PFSK-1 (cell line): ENCODE measurements around a stretch of chr18.

DNA sequence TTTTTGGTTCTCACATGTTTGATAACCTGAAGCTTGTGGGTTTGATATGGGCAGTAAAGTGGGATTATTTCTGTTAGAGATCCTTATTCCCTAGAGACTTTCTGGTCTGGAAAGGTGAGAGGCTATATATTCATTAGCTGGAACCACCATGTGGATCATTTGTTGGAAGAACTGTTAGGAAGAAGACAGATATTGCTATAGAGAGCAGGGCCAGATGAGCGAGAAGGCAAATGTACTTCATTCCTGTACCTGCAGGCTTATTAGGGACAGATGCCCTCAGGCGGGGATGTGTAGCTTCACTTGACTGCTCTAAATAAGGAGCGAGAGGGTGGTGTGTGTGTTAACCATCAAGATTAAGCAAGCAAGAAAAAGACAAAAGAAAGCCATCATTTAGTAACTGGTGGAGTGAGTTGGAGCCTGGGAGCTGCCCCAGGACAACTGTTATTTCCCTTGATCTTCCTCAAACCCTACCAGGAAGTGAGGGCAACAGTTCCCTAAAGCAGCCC is 36.4 kb downstream of the NEDD4L start:
- RRBS = no CpG with 5 or more reads among the region's 3 CpGs

GRCh38 chr18:58174570-58174908 is 130.5 kb downstream of the NEDD4L start:
- RRBS = no CpG with 5 or more reads among the region's 4 CpGs

GRCh38 chr18:58234896-58235502 is 191.0 kb downstream of the NEDD4L start:
- RRBS = no CpG with 5 or more reads among the region's 13 CpGs

DNA sequence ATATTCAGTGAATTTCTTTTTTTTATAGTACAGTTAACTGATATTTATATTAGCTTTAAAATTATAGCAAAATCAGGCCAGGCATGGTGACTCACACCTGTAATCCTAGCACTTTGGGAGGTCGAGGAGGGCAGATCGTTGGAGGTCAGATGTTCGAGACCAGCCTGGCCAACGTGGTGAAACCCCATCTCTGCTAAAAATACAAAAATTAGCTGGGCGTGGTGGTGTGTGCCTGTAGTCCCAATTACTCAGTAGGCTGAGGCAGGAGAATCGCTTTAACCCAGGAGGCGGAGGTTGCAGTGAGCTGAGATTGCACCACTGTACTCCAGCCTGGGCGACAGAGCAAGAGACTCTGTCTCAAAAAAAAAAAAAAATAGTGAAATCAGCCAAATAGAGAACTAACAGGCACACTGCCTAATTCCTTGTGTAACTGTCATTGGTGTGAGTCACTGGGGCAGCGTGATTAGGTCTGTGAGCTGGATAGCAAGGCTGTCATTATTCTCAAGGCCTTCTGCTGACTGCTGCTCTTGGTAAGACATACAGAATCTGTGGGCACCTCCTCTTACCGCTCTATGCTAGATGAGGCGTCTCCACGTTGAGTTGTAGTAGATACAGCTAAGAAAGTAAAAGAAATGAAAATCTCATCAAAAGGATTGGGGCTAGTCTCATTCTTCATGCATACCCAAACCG is 270.2 kb downstream of the NEDD4L start:
- RRBS = no CpG with 5 or more reads among the region's 13 CpGs

DNA sequence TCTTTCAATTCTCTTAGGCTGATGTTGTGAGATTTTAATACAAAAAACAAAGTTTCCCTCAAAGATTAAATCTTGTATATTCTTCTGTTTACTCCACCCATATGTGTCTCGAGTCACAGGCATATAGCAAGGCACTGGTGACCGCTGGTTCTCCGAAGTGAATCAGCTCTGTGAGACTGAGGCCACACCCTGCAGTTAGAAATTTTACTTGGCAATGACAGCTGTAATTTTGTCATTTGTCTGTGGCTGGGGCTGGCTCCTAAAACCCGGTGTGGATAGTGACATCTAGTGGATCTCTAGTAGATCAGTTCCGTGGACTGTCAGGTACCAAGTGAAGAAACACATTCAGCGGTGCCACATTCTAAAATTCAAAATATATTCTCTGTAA is 277.9 kb downstream of the NEDD4L start:
- RRBS = no CpG with 5 or more reads among the region's 6 CpGs

GRCh38 chr18:58407689-58408008 is 221.2 kb downstream of the ALPK2 start:
- RRBS = no CpG with 5 or more reads among the region's 2 CpGs

- RRBS = no CpG with 5 or more reads among the region's 6 CpGs
Measured at GRCh38 chr18:58540638-58541225, 88.2 kb downstream of the ALPK2 start.

DNA sequence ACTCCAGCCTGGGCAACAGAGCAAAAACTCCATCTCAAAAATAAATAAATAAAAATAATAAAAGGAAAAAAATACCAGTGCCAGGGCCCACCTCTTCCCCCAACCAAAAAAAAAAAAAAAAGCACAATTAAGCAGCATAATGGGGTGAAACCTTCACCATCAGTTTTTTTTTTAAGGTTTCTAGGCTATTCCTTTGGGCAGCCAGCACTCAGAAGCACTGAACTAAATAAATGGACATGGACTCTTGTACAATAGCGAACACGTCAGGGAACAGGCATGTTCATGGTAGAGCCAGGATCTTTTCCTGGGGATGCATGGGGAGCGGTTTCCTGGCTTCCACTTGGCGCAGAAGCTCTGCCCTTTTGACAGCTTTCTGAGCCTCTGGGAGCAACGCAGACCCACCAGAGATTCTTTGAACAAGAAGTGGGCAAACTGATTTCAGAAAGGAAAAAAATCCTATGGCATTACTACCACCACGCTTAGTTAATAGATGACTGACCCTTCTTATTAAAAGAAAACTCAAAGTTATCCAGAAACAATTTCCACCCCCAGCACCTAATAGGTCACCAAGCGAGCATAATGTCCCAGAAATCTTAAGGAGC is 34.9 kb downstream of the ALPK2 start:
- RRBS = no CpG with 5 or more reads among the region's 7 CpGs

- RRBS = no CpG with 5 or more reads among the region's 8 CpGs
Measured at GRCh38 chr18:58687780-58688329, 16.6 kb downstream of the MALT1 start.

- RRBS = no CpG with 5 or more reads among the region's 13 CpGs
Measured at GRCh38 chr18:58862770-58863242, 1.9 kb upstream of the ZNF532 start.

GRCh38 chr18:58865042-58865529 is 409 bp downstream of the ZNF532 start:
- RRBS = no CpG with 5 or more reads among the region's 3 CpGs

GRCh38 chr18:59042062-59042813 is 97.4 kb upstream of the SEC11C start:
- RRBS = no CpG with 5 or more reads among the region's 9 CpGs

GRCh38 chr18:59324153-59324680 is 5.8 kb upstream of the CPLX4 start:
- RRBS = 87% methylated on average over 3 of the region's 7 CpGs

DNA sequence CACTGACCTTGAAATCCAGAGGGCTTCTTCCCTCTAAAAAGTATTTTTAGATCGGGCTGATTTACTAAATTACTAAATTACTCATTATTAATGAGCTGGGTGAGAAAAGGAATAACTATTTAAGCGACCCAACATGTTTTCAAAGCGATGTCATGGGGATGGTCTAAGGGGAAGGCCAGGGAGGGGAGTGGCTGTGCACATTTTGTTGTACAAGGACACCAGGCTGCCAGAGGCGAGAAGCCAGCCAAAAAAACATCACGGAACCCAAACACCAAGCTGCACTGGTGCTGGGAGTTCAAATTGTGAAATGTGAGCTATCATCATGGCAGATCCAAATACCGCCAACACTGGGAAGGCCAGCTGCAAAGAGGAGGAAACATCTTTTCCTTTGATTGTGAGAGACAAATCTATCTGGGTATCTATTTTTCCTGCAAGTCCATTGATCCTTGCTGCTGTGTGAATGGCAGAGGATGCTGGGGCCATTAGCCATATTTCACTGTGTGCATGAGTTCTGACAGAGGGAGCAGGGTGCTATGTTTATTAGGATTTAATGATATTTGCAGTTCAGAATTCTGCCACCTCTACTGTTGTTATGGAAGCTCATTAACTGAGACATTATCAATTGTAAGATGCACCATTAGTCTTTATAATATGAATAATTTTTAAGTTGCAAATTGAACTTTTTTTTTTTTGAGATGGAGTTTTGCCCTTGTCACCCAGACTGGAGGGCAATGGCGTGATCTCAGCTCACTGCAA is 150.9 kb upstream of the LMAN1 start:
- RRBS = no CpG with 5 or more reads among the region's 7 CpGs

DNA sequence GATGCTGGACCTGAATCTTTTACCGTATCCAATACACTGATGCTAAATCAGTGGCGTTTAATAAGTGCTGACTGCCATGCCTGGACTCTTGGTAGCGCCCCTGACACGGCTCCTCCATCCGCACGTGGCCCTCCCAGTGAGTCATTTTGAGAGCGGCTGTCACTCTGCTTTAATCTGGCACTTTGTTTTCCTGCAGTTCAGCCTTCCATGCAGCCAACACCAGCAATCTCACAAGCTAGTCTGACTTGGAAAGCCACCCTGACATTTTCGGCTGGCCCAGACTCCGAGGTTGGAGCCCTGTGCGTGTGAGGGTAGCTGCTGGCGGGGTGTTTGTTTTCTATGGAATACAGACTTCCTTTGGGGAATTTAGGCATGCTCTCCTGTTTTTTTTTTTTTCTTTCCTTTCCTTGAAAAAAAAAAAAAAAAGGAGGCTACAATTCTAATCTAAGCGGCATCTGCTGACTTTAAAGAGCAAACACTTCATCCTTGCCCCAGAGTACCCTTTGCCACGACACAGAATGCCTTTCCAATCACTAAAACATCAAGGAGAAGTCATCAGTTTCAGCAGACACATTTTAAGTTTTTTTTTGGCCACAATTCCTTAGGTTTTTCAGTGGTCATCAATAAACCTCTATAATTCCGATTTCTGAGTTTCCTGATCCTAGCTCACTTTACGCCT is 155.3 kb upstream of the LMAN1 start:
- RRBS = no CpG with 5 or more reads among the region's 15 CpGs

DNA sequence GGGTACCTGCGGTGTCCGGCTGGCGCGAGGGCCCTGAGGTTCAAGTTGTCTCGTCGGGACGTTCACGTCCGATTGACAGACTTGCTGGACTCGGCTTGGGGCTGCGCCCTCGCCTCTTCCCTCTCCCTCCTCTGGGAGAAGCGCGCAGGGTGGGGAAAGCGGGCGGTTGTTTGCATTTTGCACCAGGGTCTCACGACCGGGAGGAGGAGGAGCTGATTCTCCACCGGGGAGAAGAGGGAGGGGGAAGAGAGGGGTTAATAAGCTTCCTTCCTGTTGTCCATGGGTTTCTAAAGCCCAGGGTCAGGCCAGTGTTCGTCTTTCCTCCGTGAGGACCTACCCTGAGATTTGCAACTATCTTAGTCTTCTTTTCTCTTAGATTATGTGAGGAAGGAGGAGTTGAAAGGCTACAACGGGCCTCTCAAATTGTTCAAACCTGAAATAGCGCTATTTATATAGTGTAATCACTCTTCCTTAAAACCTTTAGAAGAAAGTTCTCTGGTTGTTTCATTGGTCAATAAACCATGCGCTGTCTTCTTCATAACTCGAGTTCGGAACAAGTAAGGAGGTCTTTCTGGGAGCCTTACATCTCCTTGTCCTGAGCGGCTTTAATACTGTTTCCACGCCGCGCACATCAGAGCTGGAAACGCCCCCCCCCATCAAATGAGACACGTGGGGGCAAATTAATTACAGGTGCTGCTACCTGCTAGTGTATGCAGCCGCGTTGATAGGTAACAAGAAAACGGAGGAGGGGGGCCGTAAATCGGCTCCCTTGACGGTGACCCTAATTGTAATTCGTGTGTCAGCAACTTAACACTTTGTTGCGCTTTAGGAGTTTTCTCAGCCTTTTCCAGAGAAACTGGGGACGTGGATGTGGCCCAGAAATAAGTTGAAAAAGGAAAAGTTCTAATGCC is 603 bp upstream of the CCBE1 start:
- RRBS = 41% methylated on average over 2 of the region's 41 CpGs

DNA sequence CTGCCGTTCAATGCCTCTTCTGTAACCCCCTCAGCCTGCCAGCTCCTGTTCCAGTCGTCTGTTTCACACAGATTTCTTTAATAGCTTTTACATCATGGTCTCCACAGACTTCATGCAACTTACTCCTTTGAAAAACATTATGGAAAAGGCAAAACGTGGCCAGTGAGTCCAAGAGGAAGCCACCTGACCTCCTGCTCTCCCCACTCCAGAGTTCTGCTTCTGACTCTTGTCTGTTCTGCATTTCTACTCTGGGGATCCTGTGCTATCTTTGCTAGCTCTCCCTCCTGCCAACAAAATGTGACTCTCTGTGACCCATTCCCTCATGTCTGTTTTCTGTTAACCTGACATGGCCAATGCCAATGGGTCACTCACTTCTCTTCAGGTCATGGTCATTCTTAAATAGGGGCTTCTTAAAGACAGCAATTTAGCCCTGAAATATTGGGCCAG is 210.2 kb downstream of the CDH20 start:
- RRBS = no CpG with 5 or more reads among the region's 3 CpGs

GRCh38 chr18:61655767-61656039 is 237.1 kb downstream of the RNF152 start:
- RRBS = no CpG with 5 or more reads among the region's 2 CpGs

- RRBS = no CpG with 5 or more reads among the region's 5 CpGs
Measured at GRCh38 chr18:61735780-61736140, 157.0 kb downstream of the RNF152 start.

DNA sequence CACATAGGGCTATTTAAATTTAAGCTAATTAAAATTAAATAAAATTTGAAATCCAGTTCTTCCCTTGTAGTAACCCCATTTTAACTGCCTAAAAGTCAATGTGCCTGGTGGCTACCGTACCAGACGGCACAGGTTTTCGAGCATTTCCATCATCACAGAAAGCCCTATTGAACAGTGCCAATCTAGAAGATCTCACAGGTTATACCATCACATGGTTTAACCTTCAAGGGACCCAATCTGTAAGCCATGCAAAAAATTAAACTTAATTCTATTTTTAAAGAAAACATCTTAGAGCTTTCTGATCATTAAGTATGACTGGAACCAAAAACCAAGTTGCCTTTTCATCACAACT is 80.7 kb downstream of the RNF152 start:
- RRBS = no CpG with 5 or more reads among the region's 3 CpGs